Omental fat pad (tissue), 4 donors: ENCODE results near the genes CALM3, MEIS3 and KPTN.

- PRO-cap: no peak
- RAMPAGE, long total RNA, 4 experiments: no peak in any of the 4 experiments
These were observed 39.6 kb upstream of the IGFL1 start for GRCh38 chr19:46189857-46190410.

DNA sequence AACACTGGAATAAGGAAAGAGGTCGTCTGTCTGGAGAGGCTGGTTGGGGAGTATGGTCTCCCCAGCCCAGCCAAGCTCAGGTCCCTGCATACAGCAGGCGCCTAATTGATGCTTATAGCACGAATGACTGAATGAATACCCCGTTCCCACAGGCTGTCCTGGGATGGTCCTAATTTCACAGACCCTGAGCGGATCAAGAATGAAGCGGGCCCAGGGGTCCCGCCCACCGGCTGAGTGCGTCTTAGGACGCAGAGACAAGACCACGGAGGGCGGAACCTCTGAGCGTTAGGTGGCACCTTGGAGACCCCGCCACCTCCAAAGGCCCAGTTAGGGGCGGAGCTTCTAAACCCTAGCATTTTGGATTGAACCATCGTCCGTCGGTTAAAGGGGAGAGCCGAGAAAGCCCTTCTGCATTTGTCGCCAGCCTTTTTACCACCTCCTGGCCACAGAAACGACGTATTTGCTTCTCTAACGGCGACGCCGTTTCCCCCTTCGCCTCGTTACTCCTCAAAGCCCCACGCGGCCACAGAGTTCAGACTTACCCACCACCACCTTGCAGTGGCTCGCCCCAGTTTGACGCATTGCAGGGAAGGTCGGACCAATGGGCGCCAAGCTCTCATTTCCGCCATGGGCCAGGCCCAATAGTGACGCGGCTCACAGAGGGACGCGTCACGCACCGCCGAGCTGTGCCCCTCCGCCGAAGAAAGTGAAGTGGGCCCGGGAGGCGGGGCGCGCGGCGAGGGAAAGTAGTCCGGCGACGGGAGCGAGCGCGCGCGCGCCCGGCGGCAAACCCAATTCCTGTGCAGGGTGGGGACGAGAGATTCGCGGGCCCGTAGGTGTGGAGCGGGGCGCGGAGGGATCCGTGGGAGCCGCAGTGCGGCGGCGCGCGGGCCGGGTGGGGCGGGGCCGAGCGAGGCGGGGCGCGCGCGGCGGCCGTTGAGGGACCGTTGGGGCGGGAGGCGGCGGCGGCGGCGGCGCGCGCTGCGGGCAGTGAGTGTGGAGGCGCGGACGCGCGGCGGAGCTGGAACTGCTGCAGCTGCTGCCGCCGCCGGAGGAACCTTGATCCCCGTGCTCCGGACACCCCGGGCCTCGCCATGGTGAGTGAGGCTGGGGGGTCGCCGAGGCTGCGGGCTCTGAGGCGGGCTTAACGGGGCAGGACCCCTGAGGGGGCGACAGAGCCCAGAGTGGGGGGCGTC, at the start of gene CALM3:
Gene CALM3 (plus strand): TSS at position 990 of the 1,196 bp plus-strand sequence.
- PRO-cap: unidirectional peak, plus-strand start at position 947 of the sequence
- RAMPAGE, long total RNA, 4 experiments: start-site peak on the plus strand in 4 of 4 experiments, centred at positions 985 to 997 of the sequence, 690 to 2,287 reads per replicate; start-site peak on the minus strand in 2 of 4 experiments, centred at positions 621 to 673 of the sequence, 5 to 7 reads per replicate

GRCh38 chr19:46620237-46621564, 4.2 kb downstream of the PTGIR start:
- PRO-cap: no peak
- RAMPAGE, long total RNA, 4 experiments: no peak in any of the 4 experiments

GRCh38 chr19:46696762-46698007, 19.7 kb downstream of the PRKD2 start:
- PRO-cap: no peak
- RAMPAGE, long total RNA, 4 experiments: no peak in any of the 4 experiments

DNA sequence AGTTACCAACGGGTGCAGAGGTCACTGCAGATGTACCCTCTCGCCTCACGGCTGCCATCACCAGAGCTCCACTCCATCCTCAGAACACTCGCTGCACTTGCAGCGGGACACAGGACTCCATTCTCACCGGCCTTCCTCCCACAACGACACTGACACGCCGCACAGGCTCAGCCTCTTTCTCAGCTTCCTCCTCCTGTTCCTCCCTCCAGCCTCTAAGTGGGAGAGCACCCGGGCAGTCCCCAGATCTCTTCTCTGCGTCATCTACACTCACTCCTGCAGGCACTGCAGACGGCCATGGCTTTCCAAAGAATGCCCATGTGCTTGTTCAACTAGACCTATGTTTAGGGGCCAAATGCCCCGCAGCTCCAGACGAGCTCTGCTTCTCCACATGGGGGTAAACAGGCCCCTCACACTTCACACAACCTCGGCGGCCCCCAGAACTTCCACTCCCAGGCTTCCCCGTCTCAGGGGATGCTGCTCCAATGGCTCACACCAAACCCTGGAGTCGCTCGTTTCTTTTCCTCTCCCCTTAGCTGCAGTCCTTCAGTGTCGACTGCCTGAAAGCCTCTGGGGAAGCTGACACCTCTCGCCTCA, 14.2 kb upstream of the FKRP start:
- PRO-cap: no peak
- RAMPAGE, long total RNA, 4 experiments: no peak in any of the 4 experiments

- PRO-cap: no peak
- RAMPAGE, long total RNA, 4 experiments: no peak in any of the 4 experiments
These were observed 12.1 kb upstream of the FKRP start for GRCh38 chr19:46733664-46734297.

- PRO-cap: no peak
- RAMPAGE, long total RNA, 4 experiments: no peak in any of the 4 experiments
These were observed 2.1 kb downstream of the SLC1A5 start for GRCh38 chr19:46785878-46787075.

GRCh38 chr19:46791919-46792514, 3.6 kb upstream of the SLC1A5 start:
- PRO-cap: no peak
- RAMPAGE, long total RNA, 4 experiments: no peak in any of the 4 experiments

DNA sequence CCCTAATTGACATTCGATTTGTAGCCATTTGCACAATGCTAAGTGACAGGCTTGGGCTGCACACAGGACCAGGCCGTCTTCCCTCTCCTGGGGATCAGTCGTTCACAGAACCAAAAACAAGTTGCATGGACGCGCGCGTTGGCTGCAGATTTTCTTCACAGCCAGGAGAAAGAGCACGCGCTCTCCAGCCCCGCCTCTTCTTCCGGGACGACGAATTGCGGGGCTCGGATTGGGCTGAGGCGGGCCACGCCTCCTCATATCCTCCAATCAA, 891 bp upstream of the ARHGAP35 start:
- PRO-cap: no peak
- RAMPAGE, long total RNA, 4 experiments: no peak in any of the 4 experiments

DNA sequence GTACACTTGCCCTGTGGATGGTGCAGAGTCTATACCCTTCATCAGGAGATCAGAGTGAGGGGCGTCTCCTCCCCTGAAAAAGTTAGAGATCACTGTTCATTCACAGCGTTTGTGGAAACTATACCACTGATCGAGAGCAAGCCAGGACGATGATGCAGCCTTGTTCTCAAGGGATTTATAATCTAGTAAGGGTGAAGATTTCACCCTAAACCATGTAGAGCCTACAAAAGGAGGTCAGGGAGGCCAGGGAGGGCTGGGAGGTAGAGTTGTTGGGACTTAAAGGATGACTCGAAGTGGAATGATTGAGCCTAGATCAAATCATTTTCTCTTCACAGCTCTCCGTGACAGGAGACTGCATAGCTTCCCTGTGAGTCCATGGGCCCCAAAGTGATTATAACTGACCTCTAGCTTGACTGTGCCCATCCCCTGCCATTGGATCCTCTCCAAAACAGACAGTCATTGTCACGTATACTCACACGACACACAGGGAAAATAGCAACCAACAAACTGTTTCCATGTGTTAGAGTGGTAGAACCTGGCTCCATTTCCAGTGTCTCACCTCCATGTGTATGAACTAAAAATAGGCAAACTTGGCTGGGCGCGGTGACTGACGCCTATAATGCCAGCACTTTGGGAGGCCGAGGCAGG, 49.0 kb upstream of the NPAS1 start:
- PRO-cap: no peak
- RAMPAGE, long total RNA, 4 experiments: no peak in any of the 4 experiments

DNA sequence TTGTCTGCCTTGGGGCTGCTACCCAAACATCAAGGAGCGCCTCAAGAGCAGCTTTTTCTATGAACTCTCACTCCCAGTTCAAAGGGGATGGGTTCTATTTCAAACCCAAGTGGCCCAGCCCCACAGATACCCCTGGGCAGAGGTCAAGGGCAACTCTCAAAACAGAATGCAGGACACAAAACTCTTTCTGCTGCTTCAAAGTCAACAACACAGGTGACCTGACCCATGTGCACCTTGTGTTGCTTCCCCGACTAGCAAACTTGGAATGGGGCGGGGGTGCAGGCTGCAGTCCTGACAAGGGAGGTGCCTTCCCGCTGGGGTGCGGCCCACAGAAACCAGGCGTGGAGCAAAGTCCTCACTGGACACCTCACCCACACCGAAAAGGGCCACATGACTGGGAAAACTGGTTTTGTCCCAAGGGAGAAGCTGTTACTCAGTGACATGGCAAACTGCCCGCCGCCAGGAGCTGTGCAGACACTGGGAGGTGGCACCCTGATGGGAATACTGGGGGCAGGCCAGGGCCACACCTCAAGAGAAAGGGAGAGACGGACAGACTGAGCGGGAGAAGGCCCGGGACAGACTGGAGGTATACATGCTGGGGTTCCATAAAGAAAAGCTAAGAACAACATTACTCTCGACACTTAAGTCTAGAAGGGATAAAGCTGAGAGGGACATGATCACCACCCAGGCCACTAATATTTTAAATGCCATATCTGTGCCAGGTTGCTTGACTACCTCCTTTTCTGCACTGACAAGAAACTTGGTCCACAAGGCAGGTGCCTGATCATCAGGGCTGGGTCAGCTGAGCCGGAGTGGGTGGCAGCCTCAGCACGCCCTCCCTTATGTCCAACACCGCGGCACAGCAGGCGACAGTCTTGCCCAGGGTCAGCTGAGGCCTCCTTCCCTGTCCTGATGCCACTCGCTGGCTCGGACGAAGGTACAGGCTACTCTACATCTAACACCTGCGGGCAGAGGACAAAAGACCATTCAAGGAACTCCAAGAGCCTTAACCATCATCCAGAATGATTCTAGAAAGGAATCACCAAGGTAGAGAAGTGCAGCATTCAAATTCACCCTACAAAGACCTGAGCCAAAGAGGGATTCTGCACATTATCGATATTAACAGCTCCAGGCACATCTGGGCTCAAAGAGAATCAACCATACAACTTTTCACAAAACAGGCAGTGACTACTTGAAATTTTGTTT, 17.1 kb downstream of the ZC3H4 start:
- PRO-cap: no peak
- RAMPAGE, long total RNA, 4 experiments: no peak in any of the 4 experiments

DNA sequence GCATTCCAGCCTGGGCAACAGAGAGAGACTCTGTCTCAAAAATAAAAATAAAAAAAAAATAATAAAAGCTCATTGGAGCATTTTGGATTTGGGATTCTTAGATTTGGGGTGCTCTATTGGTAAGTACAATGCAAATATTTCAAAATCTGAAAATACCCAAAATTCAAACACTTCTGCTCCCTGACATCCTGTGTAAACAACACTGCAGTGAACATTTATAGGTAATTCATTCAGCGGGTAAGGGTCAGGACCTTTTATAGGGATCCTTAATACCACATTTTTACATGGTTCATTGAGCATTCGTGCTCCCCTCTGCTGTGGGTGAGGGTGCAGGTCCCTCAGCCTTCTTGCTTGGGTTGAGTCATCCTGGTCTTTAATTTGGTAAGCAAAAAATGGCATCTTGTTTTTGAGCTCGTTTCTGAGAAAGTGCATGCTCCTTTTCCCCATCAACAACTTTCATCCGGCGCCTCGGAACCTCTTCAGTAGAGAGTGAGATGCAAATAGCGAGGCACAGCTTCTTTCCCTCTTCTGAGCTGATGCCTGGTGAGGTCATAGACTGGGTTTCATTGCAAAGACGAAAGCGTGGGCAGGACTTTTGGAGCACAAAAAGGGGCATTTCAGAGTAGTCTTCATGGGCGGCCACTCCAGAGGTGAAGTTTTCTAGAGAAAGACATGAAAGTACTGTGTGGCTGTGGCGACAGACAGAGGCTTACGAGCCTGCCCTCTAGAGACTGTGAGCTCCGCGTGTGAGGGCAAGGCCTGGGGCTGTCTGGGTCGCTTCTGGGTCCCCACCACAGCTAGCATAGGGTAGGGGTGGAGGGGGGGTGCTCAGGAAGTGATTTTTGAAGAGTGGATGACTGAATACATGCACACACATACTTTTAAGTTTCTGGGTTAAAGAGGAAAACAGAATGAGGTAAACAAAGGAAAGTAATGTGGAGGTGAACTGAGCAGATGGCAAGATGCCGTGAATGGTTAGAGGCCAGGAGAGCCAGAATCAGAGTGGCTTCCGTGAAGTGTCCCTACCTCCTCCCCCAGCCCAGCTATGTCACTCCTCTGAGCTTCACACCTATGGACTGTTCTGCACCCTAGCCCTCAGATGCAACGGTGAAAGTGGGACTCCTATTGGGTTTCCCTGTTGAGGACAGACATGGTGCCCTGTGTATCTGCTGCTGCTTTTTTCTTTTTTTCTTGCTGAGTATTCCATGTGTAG, 44.4 kb downstream of the BBC3 start:
- PRO-cap: no peak
- RAMPAGE, long total RNA, 4 experiments: no peak in any of the 4 experiments

- PRO-cap: no peak
- RAMPAGE, long total RNA, 4 experiments: no peak in any of the 4 experiments
These were observed 820 bp downstream of the BBC3 start for GRCh38 chr19:47229814-47230943.

DNA sequence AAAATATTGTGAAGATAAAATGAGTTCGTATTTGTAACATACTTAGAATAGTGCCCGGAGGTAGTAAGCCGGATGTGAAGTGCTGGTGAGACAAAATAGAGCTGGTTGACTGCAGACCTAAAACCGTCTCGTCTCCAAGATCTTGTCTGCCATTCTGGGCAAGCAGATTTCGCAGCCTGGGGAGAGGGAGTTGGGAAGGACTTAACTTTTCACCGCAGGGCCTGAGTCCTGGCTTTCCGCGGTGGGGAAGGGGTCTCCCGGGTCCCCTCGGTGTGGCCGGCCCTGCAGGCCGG, 8.2 kb upstream of the BBC3 start:
- PRO-cap: no peak
- RAMPAGE, long total RNA, 4 experiments: no peak in any of the 4 experiments

DNA sequence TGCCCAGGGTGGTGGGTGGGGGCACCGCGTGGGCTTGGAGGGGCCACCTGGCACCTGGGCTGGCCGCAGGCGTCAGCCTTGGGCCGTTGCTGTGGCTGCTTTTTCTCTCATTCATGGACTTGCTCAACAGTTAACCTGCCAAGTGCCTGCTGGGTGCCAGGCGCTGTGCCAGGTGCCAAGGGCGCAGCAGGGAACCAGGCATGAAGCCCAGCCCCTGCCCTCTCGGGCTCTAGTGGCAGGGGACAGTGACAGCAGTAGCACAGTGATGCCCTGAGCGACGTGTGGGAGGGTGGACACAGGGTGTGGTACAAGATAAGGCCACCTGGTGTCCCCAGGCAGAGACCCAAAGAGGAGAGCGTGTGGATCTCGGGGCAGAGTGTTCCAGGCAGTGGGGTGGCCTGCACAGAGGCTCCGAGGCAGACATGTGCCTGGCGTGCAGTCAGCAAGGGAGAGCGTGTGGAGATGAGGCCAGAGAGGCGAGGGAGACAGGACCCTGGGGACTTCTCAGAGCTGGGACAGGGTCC, 28.2 kb downstream of the DHX34 start:
- PRO-cap: no peak
- RAMPAGE, long total RNA, 4 experiments: no peak in any of the 4 experiments

- PRO-cap: unidirectional peak, minus-strand start at chr19:47419530
- RAMPAGE, long total RNA, 4 experiments: no peak in any of the 4 experiments
These were observed at the start of gene MEIS3 for GRCh38 chr19:47419380-47420156. TSS of gene MEIS3 (minus strand) at chr19:47419527.

GRCh38 chr19:47483446-47484562, at the start of gene KPTN:
TSS of gene KPTN (minus strand) at chr19:47484219.
- PRO-cap: no peak
- RAMPAGE, long total RNA, 4 experiments: start-site peak on the plus strand in 2 of 4 experiments, at chr19:47484283-47484372 at its widest, 15 to 45 reads per replicate

DNA sequence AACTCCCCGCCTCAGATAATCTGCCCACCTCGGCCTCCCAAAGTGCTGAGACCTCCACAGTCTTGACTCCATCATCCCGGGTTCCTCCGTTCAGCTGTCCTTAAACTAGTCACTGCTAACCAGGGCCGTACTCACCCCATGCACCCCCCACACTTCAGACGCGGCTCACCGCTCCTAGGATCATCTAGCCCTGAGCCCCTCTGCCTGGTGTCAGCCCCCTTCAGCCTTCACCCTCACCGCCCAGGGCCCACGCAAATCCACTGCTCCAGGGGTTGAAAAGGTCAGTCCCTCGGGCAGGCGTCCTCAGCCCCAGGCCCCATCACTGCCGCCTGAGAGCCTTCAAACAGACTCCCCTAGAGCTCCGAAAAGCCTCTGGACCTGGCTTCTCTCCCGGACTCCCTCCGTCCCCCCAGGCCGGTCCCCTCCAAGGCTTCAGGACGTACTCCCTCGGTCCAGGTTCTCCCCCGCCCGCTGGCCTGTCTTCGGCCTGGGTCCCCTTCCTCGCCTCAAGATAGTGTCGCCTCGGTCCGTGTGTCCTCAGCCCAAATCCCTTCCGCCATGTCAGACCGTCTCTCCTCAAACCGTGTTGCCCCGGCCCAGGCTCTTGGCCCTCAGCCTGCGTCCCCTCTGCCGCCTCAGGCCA, 672 bp downstream of the NAPA start:
- PRO-cap: no peak
- RAMPAGE, long total RNA, 4 experiments: no peak in any of the 4 experiments

DNA sequence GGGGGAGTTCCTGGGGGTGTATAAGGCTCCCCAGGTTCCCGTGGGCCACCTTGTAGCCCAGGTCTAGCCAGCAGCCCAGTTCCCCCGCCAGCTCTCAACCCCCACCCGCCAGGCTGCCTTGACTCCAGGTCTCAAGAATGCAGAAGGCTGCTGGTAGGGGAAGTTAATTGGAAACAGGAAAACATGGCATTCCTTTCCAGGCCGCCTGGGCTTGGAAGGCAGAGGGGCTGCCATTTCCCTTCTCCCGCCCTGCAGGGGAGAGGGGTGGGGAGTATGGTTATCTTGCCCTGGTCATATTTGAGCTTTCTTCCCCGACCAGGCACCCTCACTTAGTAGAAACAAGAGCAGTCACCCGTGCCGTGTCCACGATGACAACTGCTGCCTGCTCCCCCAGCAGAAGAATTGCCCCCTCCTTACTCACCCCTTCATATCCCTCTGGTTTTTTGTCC, 4.3 kb downstream of the BICRA start:
- PRO-cap: no peak
- RAMPAGE, long total RNA, 4 experiments: no peak in any of the 4 experiments

DNA sequence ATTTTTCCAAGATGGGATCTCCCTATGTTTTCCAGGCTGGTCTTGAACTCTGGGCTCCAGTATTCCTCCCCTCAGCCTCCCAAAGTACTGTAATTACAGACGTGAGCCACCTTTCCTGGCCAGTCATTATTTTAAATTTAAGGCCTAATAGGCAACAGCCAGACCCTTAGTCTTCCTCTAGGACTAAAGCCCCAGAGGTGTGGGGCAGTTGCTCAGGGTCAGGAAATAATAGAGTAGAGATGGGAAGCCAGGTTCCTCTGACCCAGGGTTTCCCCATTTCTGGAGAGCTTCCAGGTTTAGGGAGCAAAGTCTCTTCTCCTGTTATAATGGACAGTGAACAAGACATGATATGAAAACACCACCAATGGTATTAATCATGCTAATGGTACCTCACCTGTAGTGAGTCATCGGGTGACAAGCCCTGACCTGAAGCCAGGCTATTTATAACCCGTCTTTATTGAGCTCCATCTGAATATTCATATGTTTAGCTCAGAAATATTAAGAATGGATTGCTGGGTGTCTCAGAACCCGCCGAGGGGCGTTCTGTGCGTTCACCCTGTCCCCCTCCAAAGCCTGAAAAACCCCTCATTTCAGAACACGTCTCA, 24.6 kb downstream of the BICRA start:
- PRO-cap: no peak
- RAMPAGE, long total RNA, 4 experiments: no peak in any of the 4 experiments